Ureter (tissue), 1 donor: ENCODE data around the genes C4orf17 and CISD2.

- PRO-cap = no peak
These were observed 657 bp upstream of the TSPAN5 start for GRCh38 chr4:98659036-98659499.

GRCh38 chr4:99051440-99051794 is 37.2 kb downstream of the ADH5 start:
- PRO-cap = no peak

- PRO-cap = no peak
These were observed 1.6 kb downstream of the ADH4 start for GRCh38 chr4:99142518-99142903.

DNA sequence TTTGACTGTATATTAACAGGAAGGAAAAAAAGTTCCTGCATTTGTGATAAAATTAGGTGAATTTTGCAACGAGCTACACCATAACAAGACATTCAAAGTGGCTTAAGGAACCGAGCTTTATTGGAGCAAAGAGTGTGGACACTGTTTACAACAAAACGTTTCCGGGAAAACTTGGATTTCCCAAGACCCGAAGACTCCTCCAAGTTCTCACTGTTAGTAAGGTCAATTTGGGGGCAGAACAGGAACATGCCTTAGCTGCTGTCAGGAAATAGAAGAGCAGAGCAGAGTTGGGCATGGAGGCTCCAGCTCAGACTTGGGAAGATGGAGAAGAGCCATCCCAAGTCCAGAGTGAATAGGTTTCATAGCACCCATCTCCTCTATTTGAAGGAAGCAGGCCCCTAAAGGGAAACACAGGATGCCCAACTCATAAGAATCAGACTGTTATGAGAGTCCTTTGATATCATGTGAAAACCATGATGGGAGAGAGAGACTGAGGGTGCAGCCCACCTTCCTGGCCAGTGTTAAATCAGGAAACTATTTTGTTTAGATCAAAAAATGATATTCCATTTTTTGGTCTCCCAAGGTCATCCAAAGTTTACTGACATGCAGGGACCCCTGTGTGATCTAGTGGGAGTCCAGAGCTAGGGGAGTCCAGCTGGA is 16.4 kb downstream of the ADH6 start:
- PRO-cap = unidirectional peak, plus-strand start at position 279 of the sequence; unidirectional peak, plus-strand start at position 313 of the sequence

GRCh38 chr4:99319371-99319841 is 1.8 kb downstream of the ADH1B start:
- PRO-cap = no peak

- PRO-cap = no peak
These were observed 1.0 kb downstream of the ADH1B start for GRCh38 chr4:99320012-99320710.

DNA sequence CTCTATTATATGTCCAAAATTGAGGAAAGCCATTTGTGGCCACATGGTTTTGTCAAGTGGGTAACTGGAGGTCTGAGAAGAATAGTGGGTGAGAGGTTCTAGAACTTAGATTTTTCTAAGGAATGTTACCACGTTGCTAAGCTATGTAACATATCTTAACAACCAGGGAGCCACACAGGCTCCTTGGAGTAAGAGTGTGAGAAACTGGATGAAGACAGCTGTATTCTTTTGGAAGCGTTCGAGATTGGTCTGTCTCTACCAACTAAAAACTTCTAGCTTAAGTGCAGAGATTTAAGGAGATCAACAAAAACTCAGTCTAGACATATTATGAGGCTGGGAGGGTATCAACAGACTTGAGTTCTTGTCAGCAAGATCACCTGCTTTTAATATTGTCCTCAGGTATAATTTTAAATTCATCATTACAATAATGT is at the start of gene C4orf17:
TSS of gene C4orf17 (plus strand) at position 148 of the 431 bp plus-strand sequence.
- PRO-cap = no peak

DNA sequence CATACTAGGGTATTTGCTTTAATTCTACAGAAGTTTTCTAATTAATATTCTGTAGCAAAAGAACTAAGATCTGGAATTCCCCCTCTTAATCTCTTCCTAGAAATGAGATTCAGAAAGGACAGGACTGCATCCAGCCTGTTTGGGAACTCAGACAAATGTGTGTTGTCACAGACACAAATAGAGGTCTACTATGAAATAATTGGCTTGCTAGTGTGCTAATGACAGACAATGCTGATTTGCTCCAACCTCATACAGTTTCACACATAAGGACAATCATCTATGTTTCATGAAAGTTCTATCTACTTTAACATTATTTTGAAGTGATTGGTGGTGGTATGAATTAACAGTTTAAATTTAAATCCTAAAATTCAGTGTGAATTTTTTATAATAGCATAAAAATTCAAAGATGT is 617 bp upstream of the MTTP start:
- PRO-cap = no peak

GRCh38 chr4:99652512-99653187 is 5.0 kb downstream of the C4orf54 start:
- PRO-cap = no peak

DNA sequence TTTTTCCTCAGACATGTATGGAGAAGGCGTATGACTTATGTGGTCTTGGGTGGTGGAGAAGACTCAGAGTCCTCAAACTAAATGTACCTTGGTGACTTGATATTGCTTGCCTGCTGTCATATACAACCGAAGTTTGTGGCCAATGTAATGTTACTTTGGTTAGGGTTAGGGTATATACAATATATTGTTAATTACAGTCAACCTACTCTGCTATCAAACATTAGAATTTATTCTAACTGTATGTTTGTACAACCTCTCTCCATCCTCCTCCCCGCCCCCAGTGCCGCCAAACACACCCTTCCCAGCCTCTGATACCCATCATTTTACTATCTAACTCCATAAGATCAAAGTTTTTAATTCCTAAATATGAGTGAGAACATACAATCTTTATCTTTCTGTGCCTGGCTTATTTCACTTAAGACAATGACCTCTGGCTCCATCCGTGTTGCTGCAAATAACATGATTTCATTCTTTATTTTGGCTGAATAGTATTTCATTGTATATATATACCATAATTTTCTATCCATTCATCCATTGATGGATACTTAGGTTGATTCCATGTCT is 26.7 kb upstream of the DDIT4L start:
- PRO-cap = no peak

GRCh38 chr4:100519244-100519523 is 1.4 kb upstream of the EMCN start:
- PRO-cap = no peak

- PRO-cap = no peak
These were observed 310.4 kb downstream of the PPP3CA start for GRCh38 chr4:101036856-101037362.

DNA sequence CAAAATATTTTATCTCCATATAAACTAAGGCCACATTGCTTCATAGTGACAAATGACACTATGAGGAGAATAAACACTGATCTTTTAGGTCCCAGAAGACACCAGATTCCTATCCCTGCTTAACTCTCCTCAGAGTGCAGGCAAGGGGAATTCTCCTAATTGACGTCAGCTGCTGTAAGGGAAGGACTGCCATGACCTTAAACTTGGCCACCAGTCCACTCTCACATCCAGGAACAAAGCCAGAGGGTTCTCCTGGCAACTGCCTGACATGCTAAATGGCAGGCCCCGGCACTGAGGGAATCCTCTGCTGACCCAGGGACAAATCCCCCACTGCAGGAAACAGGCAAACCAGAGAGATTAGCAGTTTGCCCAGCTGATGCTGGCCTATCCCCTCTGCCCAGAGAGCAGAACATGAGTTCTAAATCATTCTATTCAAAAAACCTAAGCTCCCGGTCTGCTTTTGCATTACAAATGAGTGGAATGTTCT is 155.7 kb downstream of the PPP3CA start:
- PRO-cap = no peak

- PRO-cap = no peak
These were observed 65.6 kb downstream of the BANK1 start for GRCh38 chr4:101856155-101856566.

- PRO-cap = no peak
These were observed 17.5 kb downstream of the NFKB1 start for GRCh38 chr4:102518539-102519229.

DNA sequence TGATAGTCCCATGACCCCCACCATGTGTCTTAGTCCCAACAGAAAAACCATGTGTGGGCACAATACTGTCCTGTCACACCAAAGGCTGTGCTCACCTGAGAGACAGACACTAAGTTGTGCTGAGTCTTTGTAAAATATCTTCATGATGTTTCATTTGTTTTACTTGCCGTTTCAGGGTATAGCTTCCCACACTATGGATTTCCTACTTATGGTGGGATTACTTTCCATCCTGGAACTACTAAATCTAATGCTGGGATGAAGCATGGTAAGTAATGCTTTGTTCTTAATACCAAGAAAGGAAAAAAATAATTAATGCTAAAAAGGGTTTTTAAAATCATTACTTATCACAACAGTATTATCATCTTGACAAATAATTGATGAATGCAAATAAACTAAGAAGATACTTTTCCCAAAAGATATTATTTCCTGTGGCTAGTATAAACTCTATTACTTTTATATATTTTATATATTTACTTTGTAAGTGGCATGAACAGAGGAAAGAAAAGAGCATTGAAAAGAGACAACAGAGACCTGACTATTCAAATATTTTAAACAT is 93.6 kb downstream of the NFKB1 start:
- PRO-cap = no peak

- PRO-cap = no peak
These were observed 443 bp upstream of the MANBA start for GRCh38 chr4:102761121-102761700.

DNA sequence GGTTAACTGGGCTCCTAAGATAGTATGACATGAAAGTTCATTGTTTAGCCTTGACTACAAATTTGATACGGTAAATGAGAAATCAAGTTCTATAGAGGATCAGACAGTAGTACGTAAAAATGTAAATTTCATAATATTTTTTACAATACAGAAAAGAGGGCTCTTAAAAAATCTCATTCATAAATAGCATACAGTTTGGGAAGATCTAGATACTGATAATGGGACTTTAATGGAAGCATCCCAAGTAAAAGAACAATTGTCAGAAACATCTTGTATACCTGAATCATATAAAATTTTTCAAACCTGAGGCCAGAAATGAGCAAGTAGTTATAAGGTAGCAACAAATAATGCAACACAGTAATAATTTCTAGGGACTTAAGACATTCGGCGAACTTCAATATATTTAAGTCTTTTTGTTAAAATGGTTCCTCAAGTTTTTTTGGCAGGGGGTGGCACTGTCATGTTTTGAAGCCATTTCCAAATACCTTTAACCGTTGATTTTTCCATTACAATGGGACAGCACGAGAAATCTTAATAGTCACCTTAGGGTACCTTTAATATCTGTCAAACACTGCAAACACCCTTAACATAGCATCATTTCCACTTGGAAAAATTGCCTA is 32.5 kb upstream of the MANBA start:
- PRO-cap = no peak

- PRO-cap = no peak
These were observed 715 bp upstream of the CISD2 start for GRCh38 chr4:102867987-102868566.

DNA sequence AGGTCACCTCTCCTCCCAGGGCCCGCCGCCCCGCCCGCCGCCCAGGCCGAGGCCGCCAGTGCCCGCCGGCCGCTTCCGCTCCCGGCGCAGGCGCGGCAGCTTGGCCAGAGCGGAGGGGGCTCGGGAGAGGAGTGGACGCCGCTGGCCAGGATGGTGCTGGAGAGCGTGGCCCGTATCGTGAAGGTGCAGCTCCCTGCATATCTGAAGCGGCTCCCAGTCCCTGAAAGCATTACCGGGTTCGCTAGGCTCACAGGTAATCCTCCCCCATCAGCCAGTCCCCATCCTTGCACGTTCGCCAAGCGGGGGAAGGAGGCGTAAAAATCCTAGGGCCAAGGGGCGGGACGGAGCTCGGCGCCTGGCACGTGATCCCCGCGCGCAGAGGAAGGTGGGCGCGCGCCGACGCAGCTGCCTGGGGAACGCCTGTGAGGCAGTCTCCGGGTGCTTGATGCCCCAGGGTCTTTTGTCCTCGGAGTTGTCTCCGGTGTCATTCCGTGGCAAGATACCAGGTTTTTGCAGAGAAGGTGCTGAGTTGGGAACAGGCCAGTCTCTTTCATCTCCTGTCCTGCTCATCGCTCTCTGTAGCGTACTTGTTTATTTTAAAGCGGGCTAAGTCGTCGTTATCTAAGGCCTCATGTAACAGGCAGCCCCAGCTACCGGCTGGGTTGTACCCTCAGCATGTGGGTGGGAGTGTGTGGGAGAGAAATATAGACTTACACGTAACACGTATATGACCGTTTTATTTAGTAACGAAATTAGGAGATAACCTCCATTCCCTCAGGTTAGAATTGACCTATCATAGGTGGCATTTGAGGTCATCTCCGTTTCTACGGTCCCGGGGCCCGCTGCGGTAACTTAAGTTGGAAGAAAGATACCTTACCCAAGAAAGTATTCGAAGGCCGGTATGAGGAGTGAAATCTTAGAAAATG is at the start of gene CISD2:
TSS of gene CISD2 (plus strand) at position 58 of the 926 bp plus-strand sequence.
- PRO-cap = bidirectional peak, plus-strand start at position 107 of the sequence, minus-strand start outside the sequence; bidirectional peak, plus-strand start at position 378 of the sequence, minus-strand start at position 294 of the sequence